Metastatic Pancreatic Carcinoma in the Ovary (tissue), 1 donor: ENCODE measurements around a stretch of chr1.

DNA sequence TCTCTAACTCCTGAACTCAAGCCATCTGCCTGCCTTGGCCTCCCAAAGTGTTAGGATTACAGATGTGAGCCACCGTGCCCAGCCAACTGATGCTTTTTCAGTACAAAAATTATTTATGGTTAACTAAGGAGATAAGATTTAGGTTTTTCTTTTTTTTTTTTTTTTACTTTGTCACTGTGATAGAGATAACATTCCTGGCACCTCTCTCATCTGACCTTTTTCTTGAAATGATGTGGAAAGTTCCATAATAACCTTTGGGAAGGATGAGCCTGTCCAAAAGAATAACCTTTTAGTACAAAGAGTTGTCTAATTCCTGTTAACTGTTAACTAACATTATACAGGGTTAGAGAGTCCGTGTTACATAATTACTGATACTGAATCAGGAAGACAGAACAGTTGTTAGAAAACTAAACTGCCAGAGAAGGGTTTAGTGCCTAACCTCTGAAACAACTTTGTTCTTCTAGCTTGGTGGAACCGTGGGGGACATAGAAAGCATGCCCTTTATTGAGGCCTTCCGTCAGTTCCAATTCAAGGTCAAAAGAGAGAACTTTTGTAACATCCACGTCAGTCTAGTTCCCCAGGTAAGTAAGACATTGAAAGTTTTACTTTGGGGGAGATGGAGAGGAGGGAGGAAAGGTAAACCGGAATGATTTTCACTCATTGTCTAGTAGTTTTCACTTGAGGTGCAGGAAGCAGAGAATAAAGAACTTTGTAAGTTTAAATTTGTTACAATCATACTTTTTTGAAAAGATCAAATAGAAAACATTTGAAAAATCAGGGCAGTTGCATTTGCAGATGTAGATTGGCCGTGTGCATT lies 8.8 kb downstream of the CTPS1 start:
- PRO-cap, result no peak

DNA sequence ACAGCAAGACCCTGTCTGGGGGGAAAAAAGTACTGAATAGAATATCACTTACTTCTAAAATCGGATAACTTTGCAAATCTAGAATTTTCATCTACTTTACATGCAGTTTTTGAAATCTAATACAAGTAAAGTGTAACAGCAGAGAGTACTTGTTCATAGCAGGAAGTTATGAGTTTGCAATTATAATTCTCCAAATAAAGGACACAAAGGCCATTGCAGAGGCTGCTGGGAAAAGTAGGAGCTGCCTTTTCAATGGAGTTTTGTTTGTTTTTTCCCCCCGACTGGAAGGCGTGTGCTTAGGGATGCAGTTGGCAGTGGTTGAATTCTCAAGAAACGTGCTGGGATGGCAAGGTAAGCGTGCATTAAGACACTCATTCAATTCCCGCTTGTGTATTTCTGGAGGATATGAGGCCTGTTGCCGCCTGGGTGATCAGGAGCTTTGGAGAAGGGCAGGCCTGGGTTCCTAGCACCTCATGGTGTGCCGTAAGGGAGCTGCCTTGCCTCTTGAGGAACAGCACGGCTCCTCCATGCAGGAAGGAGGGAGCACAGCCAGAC lies 18.6 kb downstream of the SLFNL1 start:
- PRO-cap, result no peak

GRCh38 chr1:41008360-41009001 lies 13.0 kb downstream of the SLFNL1 start:
- PRO-cap, result no peak

GRCh38 chr1:41026287-41027061 lies 4.9 kb upstream of the SLFNL1 start:
- PRO-cap, result no peak

- PRO-cap, result no peak
These were observed 91.6 kb upstream of the SLFNL1 start for GRCh38 chr1:41113154-41113584.

- PRO-cap, result no peak
These were observed 112.6 kb downstream of the EDN2 start for GRCh38 chr1:41371836-41372310.

- PRO-cap, result no peak
These were observed 1.3 kb downstream of the EDN2 start for GRCh38 chr1:41483012-41483759.

- PRO-cap, result no peak
These were observed 53.3 kb upstream of the EDN2 start for GRCh38 chr1:41537826-41538219.

- PRO-cap, result no peak
These were observed 97.2 kb upstream of the EDN2 start for GRCh38 chr1:41581431-41582353.

DNA sequence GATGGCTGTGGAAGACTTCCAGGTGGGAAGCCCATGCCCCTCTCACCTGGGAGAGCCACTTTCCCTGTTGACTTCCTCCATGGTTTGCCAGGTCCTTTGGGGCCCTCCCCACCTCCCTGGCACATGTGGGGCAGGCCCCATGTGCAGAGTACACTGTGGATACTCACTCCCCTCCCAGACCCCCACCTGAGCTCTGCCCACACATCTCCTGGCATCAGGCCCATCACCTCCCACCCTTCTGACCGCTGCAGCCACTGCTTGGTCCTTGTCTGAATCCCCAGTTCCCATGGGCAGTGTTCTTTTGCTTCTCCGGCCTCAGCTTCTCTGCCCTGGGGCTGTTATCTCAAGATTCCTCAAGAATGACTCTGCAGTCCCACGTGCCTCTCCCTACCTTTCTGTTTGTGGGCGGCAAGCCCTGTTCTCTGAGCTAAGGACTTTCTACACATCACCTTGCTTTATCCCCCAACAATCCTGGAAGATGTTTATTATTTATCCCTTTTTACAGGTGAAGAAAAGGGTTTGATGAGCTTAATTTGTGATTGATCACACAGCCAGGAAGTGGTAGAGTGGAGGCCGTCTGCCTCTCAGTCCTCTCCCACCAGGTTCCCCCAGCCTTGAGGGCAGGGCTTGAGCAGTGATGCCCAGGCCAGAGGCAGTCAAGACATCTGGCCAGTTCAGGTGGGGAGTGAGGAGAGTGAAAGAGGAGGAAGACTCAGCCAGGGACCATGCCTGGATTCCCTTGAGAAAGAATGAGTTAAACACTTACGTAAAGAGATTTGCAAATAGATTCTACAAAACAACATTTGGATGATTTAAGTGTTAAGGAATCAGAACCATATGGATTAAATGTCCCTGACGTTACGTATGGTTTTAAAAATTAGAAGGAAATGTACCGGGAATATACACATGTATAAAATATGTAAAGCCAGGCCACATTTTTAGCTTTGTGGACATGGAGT lies 187.9 kb upstream of the EDN2 start:
- PRO-cap, result no peak

GRCh38 chr1:41709171-41709748 lies 209.5 kb downstream of the HIVEP3 start:
- PRO-cap, result no peak

GRCh38 chr1:41804046-41804629 lies 114.6 kb downstream of the HIVEP3 start:
- PRO-cap, result no peak

DNA sequence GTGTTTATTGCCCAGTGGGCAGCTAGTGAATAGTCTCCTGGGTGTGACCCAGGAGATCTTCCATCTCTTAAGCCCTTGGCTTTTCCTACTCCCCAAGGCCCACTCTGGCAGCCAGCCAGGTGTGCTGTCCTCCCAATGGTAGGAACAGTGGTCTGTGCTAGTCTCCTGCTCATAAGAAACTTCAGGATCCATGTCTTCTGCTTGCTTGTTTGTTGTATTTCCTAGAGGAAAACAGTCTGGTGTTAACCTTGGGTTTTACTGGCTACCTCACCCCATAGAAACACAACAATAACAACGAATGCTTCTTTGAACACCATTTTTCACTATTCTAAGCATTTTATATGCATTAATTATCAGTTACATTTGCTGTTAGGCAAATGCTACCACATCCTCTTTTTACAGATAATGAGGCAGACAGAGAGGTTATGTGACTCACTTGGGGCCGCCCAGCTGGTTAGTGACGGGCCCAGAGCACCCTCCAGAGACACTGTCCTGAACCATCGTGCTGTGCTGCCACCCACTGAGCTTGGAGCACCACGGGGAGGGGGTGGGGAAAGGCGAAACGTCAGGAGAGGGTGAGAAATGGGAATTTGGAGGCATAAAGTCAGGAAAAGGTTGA lies 107.5 kb downstream of the HIVEP3 start:
- PRO-cap, result no peak

- PRO-cap, result no peak
These were observed 95.3 kb downstream of the HIVEP3 start for GRCh38 chr1:41823310-41823918.

DNA sequence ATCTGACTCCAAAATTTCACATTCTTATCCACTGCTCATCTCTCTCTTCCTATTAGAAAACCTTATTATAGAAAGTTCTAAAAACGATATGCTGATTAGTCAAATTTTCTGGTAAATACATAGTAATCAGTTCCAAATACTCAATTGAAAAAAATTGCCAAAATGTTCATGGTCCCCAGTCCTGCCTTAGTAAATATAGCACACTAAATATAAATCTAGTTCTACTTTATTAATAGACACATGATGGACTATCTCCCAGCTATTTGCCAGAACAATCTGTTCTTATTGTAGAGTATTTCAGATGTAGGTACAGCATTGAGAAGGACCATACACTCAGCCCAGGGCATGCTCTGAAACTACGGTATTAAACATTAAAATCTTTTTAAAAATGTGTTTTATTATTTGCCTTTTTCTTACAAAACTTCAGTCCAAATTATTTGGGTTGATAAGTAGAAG lies 37.3 kb downstream of the HIVEP3 start:
- PRO-cap, result no peak

DNA sequence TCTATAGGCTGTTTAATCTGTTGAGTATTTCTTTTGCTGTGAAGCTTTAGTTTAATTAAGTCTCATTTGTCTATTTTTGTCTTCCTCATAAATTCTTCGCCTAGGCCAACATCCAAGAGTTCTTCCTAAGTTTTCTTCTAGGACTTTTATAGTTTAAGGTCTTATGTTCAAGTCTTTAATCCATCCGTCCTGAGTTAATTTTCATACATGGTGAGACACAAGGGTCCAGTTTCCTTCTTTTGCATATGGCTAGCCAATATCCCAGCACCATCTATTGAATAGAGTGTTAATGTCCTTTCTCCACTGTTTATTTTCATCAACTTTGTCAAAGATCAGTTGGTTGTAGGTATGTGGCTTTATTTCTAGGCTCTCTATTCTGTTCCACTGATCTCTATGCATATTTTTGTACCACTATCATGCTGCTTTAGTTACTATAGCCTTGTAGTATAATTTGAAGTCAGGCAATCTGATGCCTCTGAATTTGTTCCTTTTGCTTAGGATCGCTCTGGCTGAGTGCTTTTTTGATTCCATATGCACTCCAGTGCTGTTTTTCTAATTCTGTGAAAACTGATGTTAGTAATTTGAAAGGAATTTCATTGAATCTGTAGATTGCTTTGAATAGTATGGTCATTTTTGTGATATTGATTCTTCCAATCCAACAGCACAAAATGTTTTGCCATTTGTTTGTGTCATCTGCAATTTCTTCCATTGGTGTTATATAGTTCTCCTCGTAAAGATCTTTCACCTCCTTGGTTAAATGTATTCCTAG lies 38.6 kb downstream of the FOXJ3 start:
- PRO-cap, result no peak

DNA sequence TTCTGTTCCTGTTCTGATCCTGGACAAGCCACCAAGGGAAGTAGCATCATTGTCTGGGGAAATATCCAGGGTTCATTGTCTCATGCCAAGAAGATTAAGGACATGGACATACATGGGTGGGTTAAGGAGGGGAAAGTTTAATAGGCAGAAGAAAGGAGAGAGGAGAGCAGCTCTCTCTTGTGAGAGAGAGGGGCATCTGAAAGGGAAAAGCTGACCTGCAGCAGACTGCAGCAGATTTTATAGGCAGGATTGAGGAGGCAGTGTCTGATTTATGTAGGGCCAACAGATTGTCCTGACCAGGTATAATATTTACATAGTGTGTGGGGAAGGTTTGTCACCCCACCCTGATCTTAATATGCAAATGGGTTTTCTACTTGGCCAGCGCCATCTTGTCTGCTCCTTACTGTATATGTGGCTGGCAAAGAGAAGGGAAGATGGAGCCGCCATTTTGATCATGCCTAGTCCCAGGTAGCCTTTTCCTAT lies 50.0 kb downstream of the CCDC30 start:
- PRO-cap, result no peak

DNA sequence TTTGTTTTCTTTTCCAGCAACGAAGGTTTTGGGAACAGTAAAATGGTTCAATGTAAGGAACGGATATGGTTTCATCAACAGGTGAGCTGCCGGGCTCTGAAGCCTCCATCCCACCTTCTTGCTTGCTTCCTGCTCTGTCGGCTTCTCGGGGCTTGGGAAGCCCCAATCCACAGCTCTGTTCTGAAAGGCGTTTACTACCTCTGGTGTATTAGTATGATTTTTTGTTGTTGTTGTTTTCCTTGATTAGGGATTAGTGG lies 1.1 kb downstream of the YBX1 start:
- PRO-cap, result no peak

- PRO-cap, result no peak
These were observed 10.7 kb downstream of the YBX1 start for GRCh38 chr1:42692800-42693411.

- PRO-cap, result no peak
These were observed 11.4 kb downstream of the YBX1 start for GRCh38 chr1:42693412-42694311.